Cerebellum (tissue), 5 donors: ENCODE measurements around a stretch of chr2.

DNA sequence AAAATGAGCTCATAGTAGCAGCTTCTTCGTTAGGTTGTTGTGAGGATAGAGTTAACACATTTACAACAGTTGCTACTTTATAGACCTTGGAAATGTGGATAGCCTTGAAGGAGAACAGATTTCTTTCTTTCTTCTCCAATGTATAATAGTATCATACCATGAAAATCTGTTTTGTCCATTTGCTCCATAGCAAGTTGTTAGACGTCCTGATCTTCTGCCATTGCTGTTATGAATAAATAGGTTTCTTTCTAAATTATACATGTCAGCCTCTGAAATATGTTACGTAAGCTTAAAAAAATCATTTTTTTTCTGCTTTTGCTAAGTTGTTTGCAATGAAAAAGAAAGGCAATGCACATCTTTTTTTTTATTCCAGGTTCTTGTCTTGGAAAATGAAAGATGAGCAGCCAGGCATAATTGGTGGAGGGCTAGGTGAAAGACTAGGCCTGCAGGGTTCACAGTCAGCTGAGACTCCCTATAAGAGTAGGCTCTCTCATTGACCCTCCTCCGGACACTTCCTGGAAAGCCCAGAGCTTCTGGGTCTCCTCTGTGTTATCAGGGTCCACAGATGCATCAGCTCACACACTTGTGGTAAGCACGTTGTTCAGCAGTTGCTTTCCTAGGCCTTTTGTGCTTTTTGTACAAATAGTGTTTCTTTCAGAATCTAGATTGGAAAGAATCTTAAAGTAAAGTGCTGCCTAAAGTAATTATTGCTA is 15.2 kb downstream of the SLC9A2 start:
- PRO-cap, 3 experiments: no peak in any of the 3 experiments
- RAMPAGE, long total RNA: no peak

GRCh38 chr2:104321754-104322076 is 532.2 kb upstream of the POU3F3 start:
- PRO-cap, 3 experiments: no peak in any of the 3 experiments
- RAMPAGE, long total RNA: no peak

DNA sequence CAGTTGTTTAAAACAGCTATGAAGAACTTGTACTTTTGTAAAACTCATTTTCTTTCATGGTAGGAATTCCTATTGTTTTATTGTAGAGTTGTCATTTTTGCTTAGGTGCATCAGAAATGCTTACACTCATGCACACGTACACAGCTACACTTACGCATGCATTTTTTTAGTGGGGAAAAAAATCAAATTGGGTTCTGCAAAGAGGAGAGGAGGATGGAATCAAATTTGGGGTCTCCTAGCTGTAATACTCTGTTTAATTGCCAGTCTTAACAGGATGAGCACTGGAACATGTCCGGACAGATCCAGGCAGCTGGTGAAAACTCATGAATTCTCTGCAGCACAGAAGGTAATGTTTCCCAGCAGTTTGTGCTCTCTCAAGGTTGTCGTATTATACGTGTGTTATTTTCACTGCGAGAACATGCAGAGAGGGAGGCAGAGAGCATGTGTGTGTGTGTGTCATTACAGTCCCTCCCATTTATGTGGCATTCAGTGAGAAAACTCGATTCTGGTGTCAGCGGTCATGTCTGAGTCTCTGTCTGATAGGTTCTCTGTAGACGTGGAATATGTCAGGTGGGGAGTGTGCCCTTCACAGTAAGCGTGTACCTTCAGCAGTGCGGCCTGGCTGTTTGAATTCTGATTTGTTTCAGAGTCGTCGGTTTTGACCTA is 150.3 kb upstream of the POU3F3 start:
- PRO-cap, 3 experiments: no peak in any of the 3 experiments
- RAMPAGE, long total RNA: start-site peak on the plus strand centred at position 250 of the sequence, 121 bp wide, 13 and 8 reads in 2 replicates

- PRO-cap, 3 experiments: peak in 1 of 3 experiments; most common plus-strand start chr2:104852323 (in 1); most common minus-strand start chr2:104852420 (in 1)
- RAMPAGE, long total RNA: no peak
Measured at GRCh38 chr2:104852249-104852566, 1.7 kb upstream of the POU3F3 start.

DNA sequence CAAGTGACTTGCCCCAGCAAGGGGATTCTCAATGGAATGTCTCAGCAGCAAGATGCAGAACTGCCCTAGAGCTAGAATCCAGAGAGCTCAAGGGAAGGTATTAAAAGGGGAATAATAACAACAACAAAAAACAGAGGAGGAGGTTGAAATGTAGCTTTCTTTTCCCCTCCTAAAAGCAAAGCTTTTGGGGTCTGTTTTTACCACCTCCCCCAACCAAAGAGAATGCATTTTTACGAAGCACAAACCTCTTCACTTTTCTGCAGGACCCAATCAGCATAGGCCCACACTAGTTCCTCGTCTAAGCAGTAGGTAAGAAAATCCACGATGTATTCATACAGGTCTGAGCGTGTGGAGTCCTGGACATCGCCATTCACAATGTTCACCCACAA is 33.8 kb downstream of the GPR45 start:
- PRO-cap, 3 experiments: no peak in any of the 3 experiments
- RAMPAGE, long total RNA: no peak

DNA sequence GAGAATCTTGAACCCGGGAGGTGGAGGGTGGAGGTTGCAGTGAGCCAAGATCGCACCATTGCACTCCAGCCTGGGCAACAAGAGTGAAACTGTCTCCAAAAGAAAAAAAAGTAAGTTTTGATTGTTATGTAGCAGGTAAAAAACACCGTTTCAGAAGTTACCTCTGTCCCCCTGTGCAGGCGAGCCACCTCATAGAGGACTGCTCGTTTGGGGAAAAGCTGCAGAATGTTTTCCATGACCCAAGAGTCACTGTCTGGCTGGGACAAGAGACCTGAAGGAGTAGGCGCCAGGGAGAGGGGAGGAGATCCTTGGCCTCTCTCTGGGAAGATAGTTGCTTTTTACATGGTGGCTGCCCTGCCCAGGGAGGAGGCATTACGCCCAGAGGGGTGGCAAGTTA is 21.3 kb downstream of the FHL2 start:
- PRO-cap, 3 experiments: no peak in any of the 3 experiments
- RAMPAGE, long total RNA: no peak

GRCh38 chr2:105406078-105406907 is 7.4 kb upstream of the FHL2 start:
- PRO-cap, 3 experiments: no peak in any of the 3 experiments
- RAMPAGE, long total RNA: no peak

- PRO-cap, 3 experiments: no peak in any of the 3 experiments
- RAMPAGE, long total RNA: no peak
Measured at GRCh38 chr2:105418482-105419005, 19.7 kb upstream of the FHL2 start.

GRCh38 chr2:105428514-105429065 is 29.7 kb upstream of the FHL2 start:
- PRO-cap, 3 experiments: no peak in any of the 3 experiments
- RAMPAGE, long total RNA: no peak

GRCh38 chr2:105448901-105449522 is 50.2 kb upstream of the FHL2 start:
- PRO-cap, 3 experiments: no peak in any of the 3 experiments
- RAMPAGE, long total RNA: no peak

GRCh38 chr2:105455564-105456260 is 56.9 kb upstream of the FHL2 start:
- PRO-cap, 3 experiments: no peak in any of the 3 experiments
- RAMPAGE, long total RNA: no peak

- PRO-cap, 3 experiments: no peak in any of the 3 experiments
- RAMPAGE, long total RNA: no peak
Measured at GRCh38 chr2:105490048-105490320, 91.1 kb upstream of the FHL2 start.

DNA sequence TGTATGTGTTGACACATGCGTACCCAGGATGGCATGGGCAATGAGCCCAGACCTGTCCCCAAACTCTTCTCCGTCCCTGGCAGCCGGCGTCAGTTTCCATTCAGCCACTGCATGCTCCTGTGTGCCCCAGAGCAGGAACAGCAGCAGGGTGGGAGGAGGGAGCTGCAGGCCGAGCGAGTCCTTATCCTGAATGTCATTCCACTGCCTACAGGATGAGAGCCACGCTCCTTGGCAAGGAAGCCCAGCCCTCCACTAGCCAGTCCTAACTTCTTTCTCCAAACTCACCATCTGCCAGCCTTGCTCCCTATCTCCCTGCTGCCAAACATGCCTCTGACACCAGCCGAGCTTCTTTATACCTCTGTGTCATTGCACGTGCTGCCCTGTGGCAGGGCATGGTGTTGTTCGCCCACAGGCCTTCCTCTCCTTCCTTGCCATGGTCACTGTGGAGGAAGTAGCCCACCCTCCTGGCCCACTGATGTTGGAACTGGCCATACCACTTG is 116.9 kb upstream of the FHL2 start:
- PRO-cap, 3 experiments: no peak in any of the 3 experiments
- RAMPAGE, long total RNA: no peak

GRCh38 chr2:105617515-105618319 is 127.0 kb upstream of the NCK2 start:
- PRO-cap, 3 experiments: no peak in any of the 3 experiments
- RAMPAGE, long total RNA: no peak

DNA sequence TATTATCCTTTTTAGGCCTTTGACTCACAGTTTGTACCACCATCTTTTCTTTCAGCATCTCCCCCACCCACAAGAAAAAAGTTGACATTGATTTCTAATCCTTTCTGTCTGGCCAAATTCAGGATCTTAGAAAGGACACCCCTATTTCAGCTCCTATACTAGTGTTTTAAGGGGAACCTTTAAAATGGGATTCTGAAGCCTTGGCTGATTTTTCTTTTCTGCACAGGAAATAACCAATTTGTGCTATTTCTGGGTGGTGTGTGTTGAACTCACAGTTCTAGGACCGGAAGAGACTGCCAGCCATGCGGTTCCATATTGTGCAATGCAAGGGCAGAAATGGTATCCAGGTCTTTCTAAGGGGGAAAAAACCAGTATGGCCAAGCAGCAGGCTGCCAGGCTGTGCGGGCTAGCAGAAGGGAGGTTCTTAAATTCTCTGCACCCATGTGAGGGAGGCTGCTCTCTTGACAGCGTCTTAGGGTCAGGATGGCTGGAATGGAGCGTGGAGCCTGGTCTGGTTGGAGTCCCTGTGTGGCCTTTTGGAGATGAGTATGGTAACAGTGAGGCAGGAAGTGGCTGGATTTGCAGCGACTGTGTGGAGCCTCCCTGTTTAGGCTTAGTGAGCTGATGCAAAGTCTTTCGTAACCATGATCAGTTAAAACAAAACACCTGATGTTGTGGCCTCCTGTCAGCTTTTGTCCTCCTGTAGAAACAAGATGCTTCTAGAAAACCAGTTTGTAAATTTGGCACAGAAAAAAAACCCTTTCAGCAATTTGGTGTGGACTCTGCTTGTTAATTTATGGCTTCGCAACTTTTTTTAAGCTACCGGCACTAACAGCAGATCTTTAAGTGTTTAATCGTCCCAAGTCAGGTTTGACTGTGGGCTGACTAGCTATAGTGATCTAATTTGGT is 52.6 kb downstream of the NCK2 start:
- PRO-cap, 3 experiments: no peak in any of the 3 experiments
- RAMPAGE, long total RNA: no peak

GRCh38 chr2:106095582-106096171 is 30.2 kb downstream of the ECRG4 start:
- PRO-cap, 3 experiments: no peak in any of the 3 experiments
- RAMPAGE, long total RNA: no peak

DNA sequence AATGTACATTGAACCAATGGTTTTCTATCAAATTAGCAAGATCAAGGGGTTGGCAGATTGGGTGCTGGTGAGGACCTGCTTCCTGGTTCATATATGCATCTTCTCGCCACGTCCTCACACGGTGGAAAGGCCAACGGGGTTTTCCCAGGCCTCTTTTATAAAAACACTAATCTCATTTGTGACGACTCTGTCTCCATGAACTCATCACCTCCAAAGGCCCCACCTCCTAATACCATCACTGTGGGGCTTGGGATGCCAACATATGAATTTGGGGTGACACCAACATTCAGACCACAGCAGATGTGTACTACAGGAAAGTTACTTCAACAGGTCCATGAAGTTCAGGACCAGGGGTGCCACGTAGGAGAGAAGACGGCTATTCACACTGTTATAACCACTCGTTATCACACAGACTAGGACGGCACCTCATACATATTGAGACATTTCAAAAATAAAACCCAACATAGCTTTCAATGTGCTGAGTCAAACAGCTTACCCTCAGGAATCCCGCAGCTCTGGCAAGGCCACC is 49.4 kb downstream of the UXS1 start:
- PRO-cap, 3 experiments: no peak in any of the 3 experiments
- RAMPAGE, long total RNA: no peak

- PRO-cap, 3 experiments: no peak in any of the 3 experiments
- RAMPAGE, long total RNA: no peak
Measured at GRCh38 chr2:106160209-106160889, 33.8 kb downstream of the UXS1 start.

DNA sequence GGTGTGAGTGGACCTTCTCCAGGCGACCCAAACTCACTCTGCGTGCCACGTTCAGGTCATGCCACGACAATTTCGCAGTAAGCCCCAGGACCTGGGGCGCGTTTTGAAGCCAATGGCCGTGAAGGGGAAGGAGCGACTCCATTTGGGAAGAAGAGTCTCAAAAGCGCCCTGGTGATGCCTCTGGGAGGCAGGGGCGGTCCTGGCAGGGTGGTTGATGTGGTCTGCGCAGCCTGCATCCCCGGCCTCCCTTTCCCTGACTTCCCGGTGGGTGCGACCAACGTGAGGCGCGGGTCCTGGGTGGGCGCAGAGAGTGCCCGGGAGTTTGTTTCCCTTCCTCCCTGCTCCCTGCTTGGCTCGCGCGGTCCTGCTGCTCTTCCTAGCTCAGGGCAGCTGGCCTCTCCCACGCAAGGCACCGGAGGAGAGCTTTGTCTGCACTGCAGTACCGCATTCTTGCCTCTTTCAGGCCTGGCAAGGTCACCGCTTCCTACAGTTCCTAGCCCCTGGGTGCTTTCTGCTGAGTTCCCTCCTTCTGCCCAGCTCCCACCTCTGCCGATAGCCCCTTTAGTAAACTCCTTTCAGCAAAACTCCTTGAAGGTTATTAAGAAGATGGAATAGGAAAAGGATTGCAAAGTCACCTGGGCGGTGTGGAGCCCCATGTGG is 116.6 kb upstream of the UXS1 start:
- PRO-cap, 3 experiments: no peak in any of the 3 experiments
- RAMPAGE, long total RNA: no peak

DNA sequence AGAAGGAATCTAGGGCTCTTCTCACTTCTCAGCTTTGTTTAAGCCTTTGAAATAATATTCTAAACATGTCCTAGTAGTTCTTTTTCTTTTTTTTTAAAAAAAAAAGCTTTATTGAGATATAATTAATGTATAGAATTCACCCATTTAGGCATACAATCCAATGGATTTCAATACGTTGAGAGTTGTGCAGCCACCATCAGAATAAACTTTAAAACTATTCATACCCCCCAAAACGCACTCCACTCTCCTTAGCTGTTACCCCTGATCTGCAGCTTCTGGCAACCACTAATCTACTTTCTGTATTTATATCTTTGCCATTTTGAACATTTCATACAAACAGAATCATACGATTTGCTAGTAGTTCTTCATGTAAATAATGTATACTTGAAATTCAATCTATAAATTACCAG is 85.2 kb downstream of the RGPD3 start:
- PRO-cap, 3 experiments: no peak in any of the 3 experiments
- RAMPAGE, long total RNA: no peak